Umbilical cord (tissue), 2 donors: Measurements from ENCODE around the gene CCNO.

GRCh38 chr5:43683882-43684088 is 80.8 kb downstream of the NNT start:
- RAMPAGE, long total RNA, result no peak

DNA sequence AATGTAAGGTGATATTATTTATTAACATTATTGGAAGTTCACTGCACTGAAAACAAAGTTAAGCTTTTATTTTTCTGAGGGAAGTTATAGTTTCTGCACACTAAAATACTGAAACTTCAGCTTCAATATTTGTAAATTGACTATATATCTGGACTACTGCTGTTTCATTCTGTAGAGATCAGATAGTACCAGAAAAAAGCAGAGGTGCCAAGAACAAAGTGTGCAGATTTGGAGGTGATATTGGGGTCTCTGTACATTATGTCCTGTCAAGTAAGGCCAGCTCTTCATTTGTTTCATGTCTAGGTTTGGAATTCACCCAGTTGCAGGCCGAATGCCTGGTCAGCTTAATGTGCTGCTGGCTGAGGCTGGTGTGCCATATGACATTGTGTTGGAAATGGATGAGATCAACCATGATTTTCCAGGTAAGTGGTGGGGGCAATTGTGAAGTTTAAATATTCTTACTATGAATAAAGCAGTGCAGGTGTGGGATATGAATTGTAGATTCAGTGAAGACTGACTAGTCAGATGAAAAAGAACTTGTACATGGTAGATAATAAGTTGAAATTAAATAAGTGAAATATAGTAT is 96.9 kb downstream of the NNT start:
- RAMPAGE, long total RNA, result no peak

GRCh38 chr5:43704461-43705462 is 101.8 kb downstream of the NNT start:
- RAMPAGE, long total RNA, result no peak

DNA sequence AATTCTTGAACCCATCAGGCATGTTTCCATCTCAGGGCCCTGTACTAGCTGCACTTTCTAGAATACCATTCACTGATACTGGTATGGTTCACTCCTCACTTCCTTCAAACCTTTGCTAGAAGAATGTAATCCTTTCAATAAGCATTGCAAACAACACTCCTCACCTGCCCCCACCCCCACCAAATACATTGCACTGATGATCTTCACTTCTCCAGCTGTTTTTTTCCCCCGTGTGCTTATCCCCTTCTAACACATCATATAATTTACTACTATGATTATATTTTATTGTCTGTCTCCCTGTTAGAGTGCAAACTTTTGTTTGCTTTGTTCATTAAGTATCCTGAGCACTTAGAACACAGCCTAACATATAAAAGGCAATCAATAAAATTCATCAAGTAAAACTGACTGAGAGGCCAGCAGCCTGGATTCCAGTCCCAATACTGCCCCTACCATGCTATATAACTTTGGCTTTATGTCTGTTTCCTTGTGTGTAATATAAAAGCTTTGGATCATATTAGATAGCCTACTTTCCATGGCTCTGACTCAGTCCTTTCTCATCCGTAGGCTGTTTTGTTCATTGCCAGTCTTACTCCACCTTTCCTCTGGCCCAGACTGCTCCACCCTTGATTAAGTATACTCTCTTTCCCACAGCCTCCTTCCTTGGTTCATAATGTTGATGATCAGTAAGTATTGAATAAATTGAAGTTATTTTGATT is 1.7 kb upstream of the MRPS30 start:
- RAMPAGE, long total RNA, result no peak

DNA sequence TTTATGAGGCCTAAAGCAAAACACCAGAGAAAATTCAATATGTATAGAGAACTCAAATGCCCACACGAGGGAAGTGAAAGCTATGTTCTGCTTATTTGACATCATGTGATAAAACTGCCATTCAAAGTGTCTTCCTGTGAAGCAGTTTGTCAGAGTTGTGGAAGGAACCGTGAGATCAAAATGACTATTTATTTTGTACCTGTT is 190.3 kb downstream of the PARP8 start:
- RAMPAGE, long total RNA, result no peak

GRCh38 chr5:51389255-51390179 is 6.3 kb downstream of the ISL1 start:
- RAMPAGE, long total RNA, result no peak

GRCh38 chr5:52775915-52776428 is 11.7 kb upstream of the ITGA1 start:
- RAMPAGE, long total RNA, result no peak

DNA sequence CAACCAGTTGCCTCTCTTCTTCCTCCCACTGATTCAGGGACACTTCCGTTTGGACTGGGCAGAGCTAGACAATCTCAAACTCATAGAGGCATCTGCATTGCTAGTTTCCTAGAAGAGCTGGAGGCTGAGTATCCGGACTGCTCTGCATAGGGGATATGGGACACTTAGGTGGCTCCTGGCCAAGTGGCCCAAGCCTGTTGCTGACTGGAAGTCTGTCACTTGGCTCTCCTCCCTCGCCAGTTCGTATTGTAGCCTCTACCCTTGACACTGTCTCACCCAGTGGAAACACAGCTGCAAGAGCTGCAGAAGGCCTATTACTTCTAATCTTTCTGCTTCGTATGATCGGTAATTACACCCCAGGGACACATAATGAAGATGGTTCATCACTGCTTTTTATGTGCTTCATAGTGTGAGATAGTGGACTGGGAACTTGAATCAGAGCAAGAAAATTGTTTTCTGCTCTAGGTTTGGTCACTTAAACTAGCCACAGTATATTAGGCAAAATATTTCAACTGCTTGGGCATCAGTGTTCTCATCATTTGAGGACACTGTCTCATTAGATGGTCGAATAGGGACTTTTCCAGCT is 34.8 kb downstream of the ITGA1 start:
- RAMPAGE, long total RNA, result no peak

DNA sequence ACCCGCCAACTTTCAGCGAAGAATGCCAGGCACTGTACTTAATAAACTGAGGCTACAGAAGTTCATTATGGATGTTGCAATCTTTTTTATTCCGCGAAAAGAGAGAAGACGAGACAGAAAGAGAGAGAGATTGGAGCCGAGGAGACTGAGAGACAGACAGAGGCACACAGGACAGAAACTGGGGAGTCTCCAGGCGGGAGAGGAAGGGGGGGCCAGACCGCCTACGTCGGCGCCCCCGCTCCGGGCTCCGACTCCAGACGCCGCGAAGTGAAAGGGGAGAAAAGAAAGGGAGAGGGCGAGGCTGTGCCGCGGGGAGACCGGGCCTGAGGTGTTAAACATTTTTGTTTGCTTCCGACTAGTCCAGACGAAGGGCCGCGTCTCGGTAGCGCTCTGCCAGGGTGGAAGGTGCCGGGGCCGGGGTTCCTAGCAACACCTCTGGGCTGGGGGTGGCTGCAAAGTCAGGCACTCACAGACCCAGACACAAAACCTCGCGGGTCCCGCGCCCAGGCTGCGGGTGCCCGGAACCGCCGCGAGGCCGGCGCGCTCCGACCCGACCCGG is 864 bp upstream of the FST start:
- RAMPAGE, long total RNA, result no peak

GRCh38 chr5:53730868-53731292 is 170.4 kb downstream of the NDUFS4 start:
- RAMPAGE, long total RNA, result no peak

DNA sequence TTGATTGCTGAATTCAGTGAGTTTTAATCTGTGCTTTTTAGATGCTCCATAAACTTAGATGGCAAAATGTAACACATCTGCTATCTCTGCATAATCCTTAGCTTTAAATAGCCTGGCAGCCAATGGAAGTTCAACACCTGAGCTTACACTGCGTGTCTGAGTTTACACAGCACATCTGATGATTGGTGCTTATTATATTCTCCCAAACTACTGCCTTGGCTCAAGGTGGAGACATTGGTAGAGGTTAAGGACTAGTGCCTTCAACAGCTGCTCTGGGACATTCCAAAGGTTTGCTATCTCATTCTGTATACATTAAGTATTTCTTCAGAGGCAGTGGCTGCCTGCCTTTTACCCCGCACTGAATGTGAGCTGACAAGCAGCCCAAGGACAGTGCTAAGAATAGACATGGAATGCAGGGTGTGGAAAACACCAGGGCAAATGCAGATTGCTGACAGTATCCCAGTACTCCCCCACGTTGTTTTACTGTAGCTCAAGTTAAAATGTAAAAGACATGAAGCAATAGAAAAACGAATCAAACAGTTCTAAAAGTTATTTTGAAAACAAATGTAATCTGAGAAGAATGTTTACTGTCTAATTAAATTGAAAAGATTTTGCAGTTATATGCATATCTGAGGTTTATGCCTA is 1.6 kb downstream of the HSPB3 start:
- RAMPAGE, long total RNA, result no peak

GRCh38 chr5:54703656-54704312 is 186.2 kb downstream of the SNX18 start:
- RAMPAGE, long total RNA, result no peak

- RAMPAGE, long total RNA, result no peak
Measured at GRCh38 chr5:54807375-54807745, 178.0 kb downstream of the ESM1 start.

- RAMPAGE, long total RNA, result no peak
Measured at GRCh38 chr5:55021163-55021846, 2.8 kb upstream of the GZMK start.

- RAMPAGE, long total RNA, result no peak
Measured at GRCh38 chr5:55176345-55176816, 3.4 kb upstream of the CDC20B start.

GRCh38 chr5:55220235-55221300 is 6.5 kb downstream of the MCIDAS start:
- RAMPAGE, long total RNA, result no peak

DNA sequence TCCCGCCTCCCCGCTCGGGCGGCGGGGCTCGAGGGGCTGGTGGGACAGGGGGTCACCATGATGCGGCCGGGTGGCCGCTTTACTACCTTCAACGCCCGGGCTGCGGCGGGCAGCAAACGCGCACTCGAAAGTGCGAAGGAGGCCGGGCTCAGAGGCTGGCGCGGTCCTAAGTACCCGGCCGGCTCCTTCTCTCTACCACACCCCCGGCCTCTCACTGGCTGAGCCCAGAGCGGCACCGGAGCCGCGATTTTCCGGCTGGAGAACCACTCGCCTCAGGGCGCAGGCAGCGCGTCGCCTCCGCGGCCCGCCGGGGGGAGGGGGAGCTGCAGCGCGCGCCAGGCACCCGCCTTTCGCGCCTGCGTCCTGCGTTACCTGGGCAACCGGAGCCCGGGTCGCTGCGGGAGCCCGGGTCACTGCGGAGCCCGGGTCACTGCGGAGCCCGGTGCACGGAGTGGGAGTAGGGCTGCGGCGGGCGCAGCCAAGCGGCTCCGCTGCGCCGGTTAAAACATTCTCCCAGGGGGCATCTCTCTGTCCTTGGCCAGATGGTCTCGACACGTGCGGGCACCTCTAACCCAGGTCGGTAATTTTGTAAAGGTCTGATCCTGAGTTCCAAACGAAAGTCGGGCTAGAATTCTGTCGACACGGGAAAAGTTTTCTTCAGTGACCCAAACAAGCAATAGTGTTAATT is at the start of gene CCNO:
Gene CCNO (minus strand): TSS at position 144 of the 688 bp plus-strand sequence.
- RAMPAGE, long total RNA, result no peak

GRCh38 chr5:55502753-55503585 is 31.8 kb downstream of the PLPP1 start:
- RAMPAGE, long total RNA, result no peak

GRCh38 chr5:55523338-55524089 is 11.2 kb downstream of the PLPP1 start:
- RAMPAGE, long total RNA, result no peak

DNA sequence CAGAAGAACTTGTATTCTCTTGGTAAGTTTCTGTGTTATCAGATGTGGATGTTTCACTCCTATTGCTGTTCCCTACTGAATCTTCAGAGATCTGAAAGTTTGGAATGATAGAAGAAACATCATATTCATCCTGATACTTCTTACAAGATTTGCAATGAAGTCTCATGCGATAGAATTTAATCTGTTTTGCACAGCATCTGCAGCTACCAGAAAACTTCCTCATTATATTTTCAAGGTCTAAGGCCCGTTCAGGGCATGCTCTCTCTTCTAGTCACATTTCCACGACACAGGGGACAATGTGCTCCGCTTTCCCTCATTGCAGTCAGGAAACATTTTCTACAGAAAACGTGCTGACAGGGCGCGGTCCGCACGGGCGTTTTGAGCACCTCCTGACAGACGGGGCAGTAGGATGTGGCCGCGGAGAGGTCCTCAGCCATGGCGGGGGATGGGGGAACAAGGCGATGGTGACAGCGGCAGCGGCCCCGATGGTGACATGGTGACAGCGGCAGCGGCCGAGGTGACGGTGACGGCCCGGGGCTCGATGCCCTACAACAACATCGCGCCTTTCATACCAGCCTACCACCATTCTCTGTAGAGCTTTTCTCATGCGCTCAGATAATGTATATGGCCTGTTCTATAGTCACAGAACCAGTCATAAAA is 4.2 kb downstream of the PLPP1 start:
- RAMPAGE, long total RNA, result no peak